A375 (cell line): ENCODE data around the gene GP5.

GRCh38 chr3:193869225-193870255 lies 266.4 kb upstream of the HES1 start:
- RAMPAGE, long total RNA: no peak

DNA sequence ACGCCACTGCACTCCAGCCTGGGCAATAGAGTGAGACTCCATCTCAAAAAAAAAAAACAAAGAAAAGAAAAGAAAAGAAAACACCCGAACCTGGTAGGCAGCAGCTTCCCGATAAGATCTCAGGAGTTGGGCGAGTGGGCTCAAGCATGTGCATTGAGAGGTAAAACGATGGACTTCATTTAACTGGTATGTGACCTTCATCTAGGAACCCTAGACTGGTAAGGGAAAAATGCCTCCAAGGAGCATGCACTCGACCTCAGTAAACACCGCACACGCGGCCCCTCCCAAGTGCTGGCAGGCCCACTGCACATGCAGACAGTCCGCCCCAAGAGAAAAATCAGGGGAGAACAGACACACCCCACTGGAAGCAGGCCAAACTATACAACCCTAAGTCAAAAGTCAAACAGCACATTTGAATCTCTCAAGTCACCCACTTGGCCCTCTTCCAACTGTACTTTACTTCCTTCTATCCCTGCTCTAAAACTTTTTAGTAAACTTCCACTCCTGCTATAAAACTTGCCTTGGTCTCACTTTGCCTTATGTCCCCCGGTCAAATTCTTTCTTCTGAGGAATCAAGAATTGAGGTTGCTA lies 250.2 kb upstream of the HES1 start:
- RAMPAGE, long total RNA: no peak

DNA sequence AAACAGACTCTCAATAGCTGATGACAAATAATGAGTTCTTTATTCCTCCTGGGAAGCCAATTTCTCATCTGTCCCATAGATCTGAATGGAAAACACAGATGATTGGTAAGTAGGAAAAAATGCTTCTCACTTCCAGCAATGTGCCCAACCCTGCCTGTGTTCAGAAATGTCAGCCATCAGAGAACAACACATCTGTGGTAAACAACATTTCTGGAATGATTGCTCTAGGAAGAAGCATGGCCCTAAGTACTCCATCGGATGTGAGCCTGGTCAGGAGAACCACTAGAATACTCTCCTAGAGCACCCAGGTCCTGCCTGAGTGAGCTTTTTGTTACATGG lies 240.5 kb upstream of the HES1 start:
- RAMPAGE, long total RNA: no peak

DNA sequence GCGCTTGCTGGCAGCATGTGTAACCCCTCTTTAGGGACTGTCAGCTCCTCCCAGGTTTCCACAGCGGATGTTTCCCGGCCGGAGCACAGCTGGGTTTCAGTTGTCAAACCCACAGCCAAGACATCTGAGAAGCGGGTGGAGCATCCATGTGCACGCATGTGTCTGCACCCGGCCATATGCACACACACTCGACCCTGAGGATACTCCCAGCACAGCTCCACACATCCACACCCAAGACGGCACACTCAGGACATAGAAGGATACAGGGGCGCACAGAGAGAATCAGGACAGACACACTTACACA lies 100.4 kb downstream of the CPN2 start:
- RAMPAGE, long total RNA: no peak

- RAMPAGE, long total RNA: no peak
Observed at GRCh38 chr3:194255129-194255997, 95.8 kb downstream of the CPN2 start.

- RAMPAGE, long total RNA: no peak
Observed at GRCh38 chr3:194269289-194270208, 81.6 kb downstream of the CPN2 start.

GRCh38 chr3:194305984-194306844 lies 44.9 kb downstream of the CPN2 start:
- RAMPAGE, long total RNA: no peak

GRCh38 chr3:194327949-194328609 lies 23.0 kb downstream of the CPN2 start:
- RAMPAGE, long total RNA: no peak

DNA sequence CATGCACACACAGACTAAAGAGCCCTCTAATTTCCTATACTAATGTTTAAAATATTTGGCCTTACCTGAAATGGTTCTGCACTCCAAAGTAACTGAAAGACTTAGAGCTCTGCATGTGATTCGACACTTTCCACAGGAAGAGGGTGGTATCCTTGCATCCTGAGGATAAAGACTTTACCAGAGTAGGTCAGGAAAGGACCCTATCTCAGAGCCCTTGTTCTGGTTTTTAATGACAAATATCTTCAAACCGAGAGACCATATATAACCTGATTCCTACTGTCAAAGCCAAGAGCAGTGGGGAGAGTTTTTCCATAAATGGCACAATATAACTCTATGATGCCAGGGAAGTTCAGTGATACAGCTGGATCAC lies at the start of gene GP5:
Gene GP5, minus strand, starts transcription at position 94 of the 370 bp plus-strand sequence.
- RAMPAGE, long total RNA: no peak

GRCh38 chr3:194487086-194487320 lies 201 bp upstream of the ATP13A3 start:
- RAMPAGE, long total RNA: no peak

DNA sequence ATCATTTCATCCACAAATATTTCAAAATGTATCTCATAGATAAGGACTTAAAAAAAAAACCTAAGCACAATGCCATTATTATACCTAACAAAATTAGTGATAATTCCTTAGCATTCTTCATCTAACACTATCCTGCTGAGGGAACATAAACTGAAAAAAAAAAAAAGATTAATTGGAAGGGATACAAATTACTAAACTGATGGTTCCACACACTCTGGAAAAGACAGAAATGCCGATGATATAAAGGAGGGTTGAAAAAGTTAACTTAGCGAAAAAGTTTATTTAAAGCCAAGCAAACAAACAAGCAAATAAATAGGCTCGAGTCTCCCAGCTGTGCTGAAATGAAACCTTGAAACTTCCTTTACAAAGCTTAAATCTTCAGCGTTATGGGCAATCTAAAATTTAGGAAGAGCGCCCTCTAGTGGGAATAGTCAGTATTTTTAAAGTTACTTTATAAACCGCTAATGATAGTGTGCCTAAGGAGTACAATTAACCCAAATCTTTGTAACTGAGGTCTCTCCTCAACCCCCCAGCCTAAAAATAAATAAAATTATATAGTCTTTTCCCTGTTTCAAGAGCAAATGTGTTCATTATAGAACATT lies 38.6 kb downstream of the TMEM44 start:
- RAMPAGE, long total RNA: no peak

DNA sequence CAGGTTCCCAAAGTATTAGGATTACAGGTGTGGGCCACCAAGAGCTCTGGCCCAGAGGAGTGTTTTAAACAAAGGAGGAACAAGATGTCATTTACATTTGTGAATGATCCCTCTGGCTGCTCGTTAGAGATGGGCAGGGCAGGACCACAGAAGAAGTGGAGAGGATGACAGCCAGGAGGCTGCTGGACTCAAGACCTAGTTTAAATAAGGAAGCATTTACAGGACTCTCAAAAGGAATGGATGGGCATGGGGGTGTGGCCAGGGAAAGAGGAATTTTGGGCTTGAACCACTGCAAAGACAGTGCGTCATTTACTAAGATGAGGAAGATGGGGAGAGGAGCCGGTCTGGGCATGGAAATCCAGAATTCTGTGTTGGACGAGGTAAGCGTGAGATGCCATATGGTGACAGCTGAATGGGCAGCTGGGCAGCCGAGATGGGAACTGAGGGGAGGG lies 24.4 kb downstream of the TMEM44 start:
- RAMPAGE, long total RNA: no peak

DNA sequence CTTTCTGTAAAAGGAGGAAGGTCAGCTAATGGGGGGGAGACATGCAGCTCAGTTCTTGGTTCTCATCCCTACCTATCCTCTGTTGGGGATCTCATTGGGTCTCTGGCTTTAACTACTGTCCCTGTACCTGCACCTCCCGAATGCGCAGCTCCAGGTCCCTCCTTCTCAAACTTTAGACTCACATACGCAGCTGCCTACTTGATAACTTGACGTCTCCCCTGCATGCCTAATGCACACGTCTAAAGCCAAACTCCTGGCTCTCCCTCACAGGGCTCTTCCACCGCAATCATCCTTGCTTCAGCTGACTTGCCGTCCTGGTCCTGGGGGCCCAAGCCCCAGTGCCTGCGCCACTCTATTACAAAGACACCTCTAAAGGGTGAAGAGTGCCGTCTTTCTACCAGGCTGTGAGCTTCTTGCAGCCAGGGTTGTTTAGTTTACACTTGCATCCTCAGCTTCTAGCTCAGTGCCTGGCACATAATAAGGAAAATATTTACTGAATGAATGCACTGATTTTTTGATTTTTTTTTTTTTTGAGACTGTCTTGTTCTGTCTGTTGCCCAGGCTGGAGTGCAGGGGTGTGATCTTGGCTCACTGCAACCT lies 6.0 kb upstream of the TMEM44 start:
- RAMPAGE, long total RNA: no peak

DNA sequence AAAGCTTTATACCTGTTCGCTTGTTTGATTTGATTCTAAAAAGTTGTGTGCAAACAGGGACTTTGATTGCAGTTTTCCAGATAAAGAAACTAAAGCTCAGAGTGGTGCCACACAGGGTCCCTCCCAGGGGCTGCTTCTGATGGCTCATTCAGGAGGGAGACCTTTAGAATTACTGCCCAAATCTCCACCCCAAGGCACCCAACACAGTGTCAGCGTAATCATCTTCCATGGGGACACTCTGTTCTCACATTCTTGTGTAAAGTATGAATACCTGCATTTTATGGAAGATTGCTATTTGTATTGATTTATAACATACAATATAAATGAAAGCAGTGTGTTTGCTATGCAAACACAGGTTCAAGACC lies 185.5 kb downstream of the FAM43A start:
- RAMPAGE, long total RNA: no peak

DNA sequence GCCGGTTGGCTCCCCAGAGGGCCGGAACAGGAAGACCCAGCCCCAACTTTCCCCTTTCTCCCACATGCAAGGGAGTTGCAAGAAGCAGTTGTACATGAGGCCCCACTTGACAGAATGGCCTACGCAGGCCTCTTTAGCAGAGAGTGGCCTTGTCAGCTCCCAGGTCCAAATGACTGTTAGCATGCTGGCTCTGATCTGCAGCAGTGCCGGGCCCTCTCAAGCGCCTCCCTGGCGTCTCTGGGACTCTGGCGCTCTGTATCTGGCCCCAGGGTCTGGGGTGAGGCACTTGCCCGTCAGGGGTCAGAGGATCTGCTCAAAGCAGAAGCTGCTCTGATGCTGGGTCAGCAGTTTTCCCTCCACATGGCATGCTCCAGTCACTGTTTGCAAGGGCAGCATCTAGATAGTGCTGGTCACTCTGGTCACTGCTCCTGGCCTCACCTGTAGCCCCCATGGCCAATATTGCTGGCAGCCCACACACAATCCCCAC lies 254.4 kb downstream of the FAM43A start:
- RAMPAGE, long total RNA: no peak

GRCh38 chr3:195070335-195070750 lies 200.6 kb downstream of the XXYLT1 start:
- RAMPAGE, long total RNA: no peak

GRCh38 chr3:195154798-195155503 lies 116.0 kb downstream of the XXYLT1 start:
- RAMPAGE, long total RNA: no peak

DNA sequence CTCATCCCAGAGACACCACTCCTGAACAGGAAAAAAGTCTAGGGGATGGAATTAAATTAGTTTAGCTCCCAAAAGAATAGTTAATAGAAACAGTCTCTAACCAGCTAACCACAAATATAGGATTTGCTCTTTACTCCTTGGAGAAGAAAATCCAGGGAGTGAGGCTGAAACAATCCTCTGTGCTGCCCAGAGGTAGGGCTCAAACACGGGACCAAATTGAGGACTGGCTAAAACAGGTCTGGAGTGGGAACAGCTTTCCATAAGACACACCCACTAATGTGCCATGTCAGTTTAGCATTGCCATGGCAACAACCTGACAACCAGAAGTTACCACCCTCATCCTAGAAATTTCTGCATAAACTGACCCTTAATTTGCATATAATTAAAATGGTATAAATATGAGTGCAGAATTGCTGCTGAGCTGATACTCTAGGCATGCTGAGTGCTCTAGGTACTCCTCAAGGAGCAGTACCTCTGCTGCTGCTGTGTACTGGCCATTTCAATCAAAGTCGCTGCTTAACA lies 82.8 kb downstream of the XXYLT1 start:
- RAMPAGE, long total RNA: no peak

DNA sequence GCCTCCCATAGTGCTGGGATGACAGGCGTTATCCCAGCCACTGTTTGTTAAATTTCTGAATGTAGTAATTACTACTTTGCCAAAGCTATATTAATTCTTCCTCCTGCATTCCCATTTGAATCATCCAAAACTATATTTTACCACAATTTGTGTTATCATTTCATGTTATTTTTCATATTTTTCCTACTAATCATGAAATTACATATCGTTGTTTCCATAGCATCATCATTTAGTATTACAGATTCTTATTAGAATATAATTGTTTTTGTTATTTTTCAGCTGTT lies 74.5 kb downstream of the ACAP2 start:
- RAMPAGE, long total RNA: no peak

- RAMPAGE, long total RNA: no peak
Observed at GRCh38 chr3:195612175-195612701, 28.5 kb upstream of the APOD start.